Neuron (in vitro differentiated cells): ENCODE results near the genes CAPN1 and OVOL1.

DNA sequence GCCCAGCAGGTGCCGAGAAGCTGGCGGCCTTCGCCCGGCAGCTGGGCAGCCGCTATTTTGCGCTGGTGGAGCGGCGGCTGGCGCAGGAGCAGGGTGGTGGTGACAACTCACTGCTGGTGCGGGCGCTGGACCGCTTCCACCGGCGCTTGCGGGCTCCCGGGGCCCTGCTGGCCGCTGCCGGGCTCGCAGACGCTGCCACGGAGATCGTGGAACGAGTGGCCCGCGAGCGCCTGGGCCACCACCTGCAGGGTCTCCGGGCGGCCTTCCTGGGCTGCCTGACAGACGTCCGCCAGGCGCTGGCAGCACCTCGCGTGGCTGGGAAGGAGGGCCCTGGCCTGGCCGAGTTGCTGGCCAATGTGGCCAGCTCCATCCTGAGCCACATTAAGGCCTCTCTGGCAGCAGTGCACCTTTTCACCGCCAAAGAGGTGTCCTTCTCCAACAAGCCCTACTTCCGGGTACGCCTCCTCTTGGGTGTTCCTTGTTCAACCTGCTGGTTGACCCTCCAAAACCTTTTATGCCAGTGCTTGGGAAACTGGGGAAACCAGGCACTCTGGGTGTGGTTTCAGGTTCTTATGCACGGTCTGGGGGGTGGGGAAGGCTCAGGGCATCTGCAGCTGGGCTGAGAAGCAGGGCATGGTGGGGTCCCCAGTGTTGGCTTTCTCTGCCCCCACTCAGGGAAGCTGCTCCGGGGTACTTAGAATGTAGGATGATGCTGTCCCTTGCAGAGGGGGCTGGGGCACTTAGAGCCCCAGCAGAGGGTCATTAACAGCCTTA, 3.0 kb upstream of the TM7SF2 start:
- PRO-cap = no peak

- PRO-cap = no peak
These were observed 2.3 kb upstream of the SYVN1 start for GRCh38 chr11:65136535-65137084.

- PRO-cap = bidirectional peak, plus-strand start at chr11:65181958, minus-strand start at chr11:65181840
These were observed at the start of gene CAPN1 for GRCh38 chr11:65181480-65182043. TSS of gene CAPN1 (plus strand) at chr11:65181928.

- PRO-cap = no peak
These were observed 184 bp downstream of the CAPN1 start for GRCh38 chr11:65182044-65182180.

DNA sequence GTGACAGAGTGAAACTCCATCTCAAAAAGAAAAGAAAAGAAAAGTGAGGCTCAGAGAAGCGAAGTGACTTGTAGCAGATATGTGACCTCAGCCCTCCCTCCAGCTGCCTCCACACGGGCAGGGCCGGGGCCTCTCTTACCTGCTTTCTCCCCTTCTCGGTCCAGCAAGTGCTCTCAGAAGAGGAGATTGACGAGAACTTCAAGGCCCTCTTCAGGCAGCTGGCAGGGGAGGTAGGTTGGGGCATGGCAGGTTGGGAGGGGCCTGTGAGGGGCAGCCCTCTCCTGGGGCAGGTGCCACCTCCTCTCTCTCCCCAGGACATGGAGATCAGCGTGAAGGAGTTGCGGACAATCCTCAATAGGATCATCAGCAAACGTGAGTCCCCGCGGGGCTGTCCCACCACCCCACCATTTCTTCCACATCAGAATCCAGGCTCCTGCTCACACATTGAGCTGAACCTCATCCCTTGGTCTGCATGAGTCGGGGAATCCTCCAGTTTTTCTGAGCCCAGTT, 26.2 kb downstream of the CAPN1 start:
- PRO-cap = no peak

GRCh38 chr11:65293634-65294417, 20.8 kb upstream of the CDC42EP2 start:
- PRO-cap = no peak

- PRO-cap = no peak
These were observed 17.5 kb upstream of the CDC42EP2 start for GRCh38 chr11:65297191-65297569.

GRCh38 chr11:65423903-65424819, 37.7 kb downstream of the FRMD8 start:
- PRO-cap = no peak

- PRO-cap = no peak
These were observed 47.9 kb upstream of the SCYL1 start for GRCh38 chr11:65477002-65477389.

- PRO-cap = no peak
These were observed 23.9 kb upstream of the SCYL1 start for GRCh38 chr11:65501054-65501295.

DNA sequence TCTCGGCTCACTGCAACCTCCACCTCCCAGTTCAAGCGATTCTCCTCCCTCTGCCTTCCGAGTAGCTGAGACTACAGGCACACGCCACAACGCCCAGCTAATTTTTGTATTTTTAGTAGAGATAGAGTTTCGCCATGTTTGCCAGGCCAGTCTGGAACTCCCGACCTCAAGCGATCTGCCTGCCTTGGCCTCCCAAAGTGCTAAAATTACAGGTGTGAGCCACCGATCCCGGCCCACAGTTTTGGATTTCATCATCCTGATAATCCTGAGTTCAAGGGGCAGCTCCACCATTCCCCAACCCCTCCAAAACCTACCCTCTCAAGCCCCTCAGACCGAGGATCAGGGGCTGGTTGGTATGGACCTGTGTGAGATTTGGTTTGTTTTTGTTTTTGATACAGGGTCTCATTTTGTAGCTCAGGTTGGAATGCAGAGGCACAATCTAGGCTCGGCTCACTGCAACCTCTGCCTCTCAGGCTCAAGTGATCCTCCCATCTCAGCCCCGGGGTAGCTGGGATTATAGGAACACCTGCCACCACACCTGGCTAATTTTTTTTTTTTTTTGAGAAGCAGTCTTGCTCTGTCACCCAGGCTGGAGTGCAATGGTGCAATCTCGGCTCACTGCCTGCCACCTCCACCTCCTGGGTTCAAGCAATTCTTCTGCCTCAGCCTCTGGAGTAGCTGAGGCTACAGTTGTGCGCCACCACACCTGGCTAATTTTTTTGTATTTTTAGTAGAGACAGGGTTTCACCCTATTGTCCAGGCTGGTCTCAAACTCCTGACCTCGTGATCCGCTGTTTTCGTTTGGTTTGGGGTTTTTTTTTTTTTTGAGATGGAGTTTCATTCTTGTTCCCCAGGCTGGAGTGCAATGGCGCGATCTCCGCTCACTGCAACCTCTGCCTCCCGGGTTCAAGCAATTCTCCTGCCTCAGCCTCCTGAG, 15.4 kb upstream of the SCYL1 start:
- PRO-cap = no peak

DNA sequence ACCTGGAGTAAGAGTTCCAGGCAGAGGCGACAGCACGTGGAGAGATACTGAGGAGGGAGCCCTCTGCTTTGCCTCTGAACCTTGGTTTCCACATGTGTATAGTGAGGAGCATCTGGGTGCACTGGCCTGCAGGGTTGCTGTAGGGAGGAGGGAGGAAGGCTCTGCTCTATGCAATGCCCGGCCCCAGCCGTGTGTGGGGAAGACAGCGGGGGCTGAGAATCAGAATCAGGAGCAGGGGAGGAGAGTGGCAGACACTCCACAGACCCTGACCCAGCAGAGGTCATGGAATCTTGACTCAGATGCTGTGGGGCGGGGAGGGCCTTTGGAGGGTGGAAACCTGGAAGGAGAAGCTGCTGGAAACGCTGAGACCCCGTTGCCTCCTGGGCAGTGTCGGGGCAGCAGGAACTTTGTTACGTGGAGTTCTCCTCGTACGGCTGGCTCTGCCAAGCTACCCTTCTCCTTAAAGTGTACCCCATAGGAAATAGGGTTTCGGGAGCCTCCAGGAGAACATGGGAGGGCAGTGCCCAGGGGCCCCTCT, 4.1 kb downstream of the SCYL1 start:
- PRO-cap = no peak

DNA sequence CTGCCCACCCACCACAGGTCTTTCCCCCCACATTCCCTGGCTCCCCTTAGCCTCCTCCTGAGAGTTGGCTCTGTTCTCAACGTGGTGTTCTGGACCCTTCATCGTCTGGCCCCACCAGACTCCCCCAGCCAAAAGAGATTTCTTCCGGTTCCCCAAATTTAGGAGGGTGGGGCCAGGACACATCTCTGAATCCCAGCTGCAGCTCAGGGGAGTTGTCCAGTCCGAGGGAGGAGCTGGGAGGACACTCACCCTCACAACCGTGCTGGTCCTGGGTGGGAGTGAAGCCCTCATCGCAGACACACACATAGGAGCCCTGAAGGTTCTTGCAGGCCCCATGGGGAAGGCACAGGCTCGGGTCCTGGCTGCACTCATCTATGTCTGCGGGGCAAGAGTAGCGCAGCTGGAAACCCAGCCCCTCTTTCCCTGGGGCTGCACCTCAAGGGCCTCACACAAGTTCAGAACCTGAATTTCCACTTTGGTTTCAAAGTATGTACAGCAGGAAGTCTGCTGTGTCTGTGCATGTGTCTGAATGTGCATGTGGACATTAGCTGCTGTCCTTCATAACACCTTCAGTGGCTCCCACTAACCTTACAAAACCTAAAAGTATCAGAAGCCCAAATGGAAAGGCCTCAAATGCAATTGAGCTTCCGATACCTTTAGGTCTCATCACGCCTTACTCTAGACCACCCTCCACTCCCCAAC, 16.6 kb downstream of the SCYL1 start:
- PRO-cap = no peak

- PRO-cap = no peak
These were observed 2.5 kb upstream of the KCNK7 start for GRCh38 chr11:65597729-65598852.

DNA sequence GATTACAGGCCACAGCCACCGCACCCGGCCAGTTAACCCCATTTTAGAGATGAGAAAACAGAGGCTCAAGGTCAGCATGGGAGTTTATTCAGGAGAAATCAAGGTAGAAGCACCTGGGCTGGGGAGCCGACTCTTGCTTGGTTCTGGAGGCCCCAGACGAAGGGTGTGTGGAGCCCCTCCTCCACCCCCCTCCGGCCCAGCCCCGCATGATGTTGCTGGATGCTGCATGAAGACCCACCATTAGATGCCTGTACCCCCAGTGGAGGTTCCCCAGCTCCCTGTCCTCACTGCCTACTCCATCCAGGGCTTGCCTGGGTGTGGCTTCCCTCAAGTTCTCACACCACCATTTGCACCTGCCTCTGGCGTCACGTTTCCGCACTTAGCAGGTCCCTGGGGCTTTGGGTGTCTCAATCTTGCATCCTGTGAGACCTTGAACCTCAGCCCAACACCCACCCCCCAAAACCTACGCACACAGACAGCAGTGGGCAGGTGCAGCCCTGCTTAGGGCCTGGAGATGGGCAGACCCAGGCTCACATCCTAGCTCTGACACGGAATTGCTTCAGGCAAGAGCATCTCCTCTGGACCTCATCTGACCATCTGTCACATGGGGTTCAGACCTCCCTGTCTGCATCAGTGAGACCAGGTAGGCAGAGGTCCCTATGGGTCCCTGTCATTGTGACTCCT, 1.6 kb downstream of the SIPA1 start:
- PRO-cap = unidirectional peak, minus-strand start at position 319 of the sequence

DNA sequence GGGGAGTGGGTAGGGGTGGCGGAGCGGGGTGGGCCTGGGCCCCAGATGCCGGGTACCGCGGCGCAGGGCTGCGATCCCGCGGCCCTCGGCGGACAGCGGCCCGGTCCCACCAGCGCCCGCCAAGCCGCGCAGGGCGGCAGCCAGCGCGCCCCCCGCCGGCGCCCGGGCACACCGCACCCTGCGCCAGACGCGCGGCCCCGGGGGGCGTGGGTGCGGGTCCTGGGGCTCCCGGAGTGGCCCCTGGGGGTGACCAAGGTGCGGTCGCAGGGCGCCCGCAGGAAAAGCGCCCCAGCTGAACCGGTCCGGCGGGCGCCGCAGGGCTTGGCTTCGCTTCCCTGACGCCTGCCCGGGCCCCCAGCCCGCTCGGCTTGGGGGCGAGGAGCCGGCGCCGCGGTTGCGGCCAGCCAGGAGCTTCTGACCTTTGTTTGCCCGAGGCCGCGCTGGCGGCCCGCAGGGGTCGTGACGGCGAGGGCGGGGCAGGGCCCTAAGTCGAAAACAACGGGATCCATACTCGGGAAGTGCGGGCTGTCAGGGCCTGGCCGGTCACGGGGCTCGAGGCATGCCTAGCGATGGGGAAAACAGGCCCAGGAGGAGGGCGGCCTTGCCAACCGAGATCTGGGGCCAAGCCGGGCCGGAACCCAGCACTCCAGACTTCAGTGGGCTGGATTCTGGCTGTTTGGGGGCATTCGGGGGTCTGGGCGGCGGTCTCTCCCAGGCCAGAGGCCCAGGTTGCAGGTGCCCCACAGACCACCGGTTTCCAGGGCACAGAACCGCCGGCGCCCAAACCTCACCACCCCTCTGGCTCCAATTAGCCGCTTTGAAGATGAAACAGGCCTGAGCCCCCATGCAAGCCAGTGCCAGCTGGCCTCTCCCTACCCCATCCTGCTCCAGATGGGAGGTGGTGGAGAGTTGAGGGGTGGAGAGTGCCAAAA, 647 bp upstream of the AP5B1 start:
- PRO-cap = bidirectional peak, plus-strand start at position 44 of the sequence, minus-strand start at position 94 of the sequence; bidirectional peak, plus-strand start at position 492 of the sequence, minus-strand start at position 416 of the sequence

GRCh38 chr11:65786208-65787273, at the start of gene OVOL1:
TSS of gene OVOL1 (plus strand) at chr11:65787063.
- PRO-cap = no peak

- PRO-cap = no peak
These were observed 7.8 kb downstream of the OVOL1 start for GRCh38 chr11:65794705-65794970.

- PRO-cap = no peak
These were observed 6.1 kb downstream of the CFL1 start for GRCh38 chr11:65851592-65852605.

DNA sequence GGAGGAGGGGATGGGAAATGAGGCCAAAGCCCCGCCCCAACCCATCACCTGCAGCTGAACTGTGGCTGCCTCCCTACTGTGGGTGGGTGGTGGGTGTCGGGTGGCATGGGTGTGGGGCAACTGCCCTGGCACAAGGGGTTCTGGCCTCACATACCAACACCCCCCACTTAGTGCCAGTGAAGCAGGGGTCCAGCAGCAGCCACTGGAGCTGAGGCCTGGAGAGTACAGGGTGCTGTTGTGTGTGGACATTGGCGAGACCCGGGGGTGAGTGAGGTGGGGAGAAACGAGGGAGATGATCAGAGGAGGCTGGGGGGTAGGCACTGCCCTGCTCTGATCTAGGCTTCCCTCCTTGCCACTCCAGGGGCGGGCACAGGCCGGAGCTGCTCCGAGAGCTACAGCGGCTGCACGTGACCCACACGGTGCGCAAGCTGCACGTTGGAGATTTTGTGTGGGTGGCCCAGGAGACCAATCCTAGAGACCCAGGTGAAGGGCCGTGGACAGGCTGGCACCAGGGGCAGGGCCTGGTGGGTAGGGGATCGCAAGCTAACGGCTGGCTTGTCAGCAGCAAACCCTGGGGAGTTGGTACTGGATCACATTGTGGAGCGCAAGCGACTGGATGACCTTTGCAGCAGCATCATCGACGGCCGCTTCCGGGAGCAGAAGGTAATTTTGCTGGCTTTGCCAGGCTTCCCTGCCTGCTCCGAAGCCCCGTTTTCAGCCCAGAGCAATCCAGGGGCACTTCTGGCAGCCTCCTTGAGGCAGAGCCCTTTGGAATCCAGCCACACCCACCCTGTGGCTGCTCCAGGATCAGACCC, 3.2 kb downstream of the MUS81 start:
- PRO-cap = no peak